ENCODE results near the genes PF4V1, CXCL2 and EREG.

- PRO-cap, result no peak
- RAMPAGE, long total RNA, 3 experiments, result no peak in any of the 3 experiments
Measured at GRCh38 chr4:71235769-71236266, 48.8 kb downstream of the SLC4A4 start.

DNA sequence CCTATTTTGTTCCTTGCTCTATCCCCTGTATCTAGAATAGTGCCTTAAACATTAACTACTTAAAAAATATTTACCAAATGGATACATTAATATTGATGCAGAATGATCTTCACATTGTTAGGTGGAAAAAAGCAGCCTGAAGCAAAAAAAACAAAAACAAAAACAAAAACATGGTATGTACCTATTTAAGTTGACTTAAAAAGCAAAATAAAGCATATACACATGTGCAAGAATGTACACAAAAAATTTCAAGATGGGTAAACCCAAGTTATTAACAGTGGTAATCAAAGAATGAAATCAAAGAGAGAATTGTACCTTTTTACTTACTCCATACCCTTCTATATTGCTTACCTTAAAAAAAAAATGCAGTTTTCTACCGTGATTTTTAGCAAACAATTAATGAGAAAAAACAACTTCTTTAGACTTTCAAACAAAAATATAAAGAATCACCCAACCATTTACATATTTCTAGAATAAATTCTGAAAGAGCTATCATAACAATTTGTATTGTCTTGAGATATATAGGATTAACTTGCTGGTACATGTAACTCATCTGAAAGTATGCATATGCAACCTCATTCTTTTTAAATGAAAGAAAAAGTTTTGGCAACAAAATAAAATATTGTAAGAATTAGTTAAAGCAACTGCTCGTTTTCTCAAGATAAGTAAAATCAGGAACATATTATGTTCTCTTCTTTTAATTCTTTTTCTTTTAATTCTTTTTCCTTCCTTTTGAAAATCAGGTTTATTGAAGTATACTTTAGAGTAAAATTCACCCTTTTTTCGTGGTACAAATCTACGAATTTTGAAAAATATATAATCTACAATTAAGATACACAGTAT is 66.2 kb downstream of the ANKRD17 start:
- PRO-cap, result no peak
- RAMPAGE, long total RNA, 3 experiments, result no peak in any of the 3 experiments

- PRO-cap, result no peak
- RAMPAGE, long total RNA, 3 experiments, result no peak in any of the 3 experiments
Measured at GRCh38 chr4:73230698-73231503, 27.7 kb downstream of the ANKRD17 start.

GRCh38 chr4:73258871-73258998 is 137 bp upstream of the ANKRD17 start:
- PRO-cap, result bidirectional peak, plus-strand start at chr4:73258903, minus-strand start at chr4:73258841
- RAMPAGE, long total RNA, 3 experiments, result no peak in any of the 3 experiments

DNA sequence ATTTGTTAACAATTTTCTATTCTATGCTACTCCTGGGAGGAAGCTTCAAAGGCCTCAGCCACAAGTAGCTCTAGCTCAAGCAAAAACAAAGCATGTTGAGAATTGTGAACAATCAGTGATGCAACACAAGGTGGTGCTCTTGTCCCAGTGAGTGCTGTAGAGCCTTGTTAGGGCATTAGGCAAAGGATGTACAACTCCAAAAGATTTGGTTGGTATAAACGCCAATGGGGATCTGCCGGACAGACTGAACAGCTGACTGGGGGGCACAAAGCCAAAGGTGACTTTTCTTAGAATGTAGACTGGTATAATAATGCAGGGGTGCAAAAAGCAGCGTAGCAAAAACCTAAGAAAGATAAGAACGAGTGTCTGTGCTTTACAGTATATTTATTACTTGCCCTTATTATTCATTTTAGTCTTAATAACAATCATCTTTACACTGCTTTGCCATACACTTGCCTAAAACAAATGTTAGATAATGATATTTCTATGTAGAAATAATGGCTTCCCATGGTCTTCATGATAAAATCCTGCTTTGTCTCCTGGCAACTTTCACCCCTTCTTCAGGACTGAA is 62.6 kb upstream of the ALB start:
- PRO-cap, result no peak
- RAMPAGE, long total RNA, 3 experiments, result no peak in any of the 3 experiments

DNA sequence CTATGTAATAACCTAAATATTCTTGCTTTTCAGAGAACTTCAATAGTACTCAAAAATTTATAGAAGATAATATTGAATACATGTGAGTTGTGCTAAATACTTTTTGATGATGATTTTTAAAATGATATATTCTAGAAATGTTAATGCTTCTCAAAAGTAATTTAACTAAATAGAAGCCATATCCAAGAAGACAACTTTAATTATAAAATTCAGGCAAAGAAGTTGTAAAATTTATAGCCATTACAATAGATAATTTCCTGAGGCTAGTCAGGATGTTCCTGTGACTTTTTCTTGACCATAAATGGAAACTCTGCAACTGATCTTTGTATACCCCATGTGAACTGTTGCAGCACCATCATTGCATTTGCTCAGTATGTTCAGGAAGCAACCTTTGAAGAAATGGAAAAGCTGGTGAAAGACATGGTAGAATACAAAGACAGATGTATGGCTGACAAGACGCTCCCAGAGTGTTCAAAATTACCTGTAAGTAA is 2.4 kb downstream of the AFM start:
- PRO-cap, result no peak
- RAMPAGE, long total RNA, 3 experiments, result no peak in any of the 3 experiments

- PRO-cap, result no peak
- RAMPAGE, long total RNA, 3 experiments, result no peak in any of the 3 experiments
Measured at GRCh38 chr4:73670188-73670480, 49.9 kb upstream of the RASSF6 start.

GRCh38 chr4:73709262-73709972 is 31.0 kb upstream of the CXCL8 start:
- PRO-cap, result no peak
- RAMPAGE, long total RNA, 3 experiments, result no peak in any of the 3 experiments

GRCh38 chr4:73721537-73721904 is 18.8 kb upstream of the CXCL8 start:
- PRO-cap, result no peak
- RAMPAGE, long total RNA, 3 experiments, result no peak in any of the 3 experiments

DNA sequence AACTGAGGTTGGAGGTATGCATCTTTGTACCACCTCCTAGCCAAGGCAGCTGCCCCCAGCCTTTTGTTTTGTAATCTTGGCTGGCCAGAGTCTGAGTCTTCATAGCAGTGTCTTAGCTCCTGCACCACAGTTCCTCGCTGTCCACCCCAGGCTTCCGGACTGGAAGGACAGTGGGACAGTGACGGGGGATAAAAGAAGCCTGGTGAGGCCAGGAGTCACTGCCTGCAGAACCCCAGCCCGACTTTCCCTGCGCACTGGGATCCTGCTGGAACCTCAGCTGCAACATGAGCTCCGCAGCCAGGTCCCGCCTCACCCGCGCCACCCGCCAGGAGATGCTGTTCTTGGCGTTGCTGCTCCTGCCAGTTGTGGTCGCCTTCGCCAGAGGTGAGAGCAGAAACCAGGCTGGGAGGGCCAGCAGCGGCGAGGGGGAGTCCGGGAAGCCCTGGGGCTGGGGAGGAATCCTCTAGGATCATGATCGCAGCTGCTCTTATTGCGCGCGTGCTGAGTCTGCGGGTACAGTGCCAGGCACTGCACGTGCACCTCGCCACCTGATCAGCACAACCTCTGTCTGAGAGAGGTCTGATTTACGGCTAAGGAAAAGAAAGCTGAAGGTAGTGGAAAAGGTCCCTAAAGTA is at the start of gene PF4V1:
PF4V1 (plus strand) TSS at position 218 of the 635 bp plus-strand sequence.
- PRO-cap, result no peak
- RAMPAGE, long total RNA, 3 experiments, result no peak in any of the 3 experiments

DNA sequence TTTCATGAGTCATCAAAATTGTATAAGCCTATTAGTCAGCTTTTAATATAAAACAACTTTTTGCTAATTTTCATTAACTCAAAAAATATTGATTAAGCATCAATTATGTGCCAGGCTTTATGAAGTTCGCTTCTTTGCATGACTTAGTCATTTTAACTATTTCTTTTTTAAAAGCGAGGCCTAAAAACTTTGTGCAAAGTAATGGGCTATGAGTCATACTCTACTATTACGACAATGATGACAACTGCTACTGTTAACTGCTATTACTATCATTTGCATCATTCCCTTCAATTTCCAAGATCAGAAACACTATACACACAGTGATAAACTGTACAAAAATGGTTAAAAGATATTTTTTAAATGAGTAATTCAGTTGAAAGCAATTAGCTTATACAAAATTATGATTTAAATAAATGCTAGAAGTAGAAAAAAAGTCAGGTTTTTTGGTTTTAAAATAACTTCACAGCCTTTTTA is 18.3 kb upstream of the CXCL3 start:
- PRO-cap, result no peak
- RAMPAGE, long total RNA, 3 experiments, result no peak in any of the 3 experiments

DNA sequence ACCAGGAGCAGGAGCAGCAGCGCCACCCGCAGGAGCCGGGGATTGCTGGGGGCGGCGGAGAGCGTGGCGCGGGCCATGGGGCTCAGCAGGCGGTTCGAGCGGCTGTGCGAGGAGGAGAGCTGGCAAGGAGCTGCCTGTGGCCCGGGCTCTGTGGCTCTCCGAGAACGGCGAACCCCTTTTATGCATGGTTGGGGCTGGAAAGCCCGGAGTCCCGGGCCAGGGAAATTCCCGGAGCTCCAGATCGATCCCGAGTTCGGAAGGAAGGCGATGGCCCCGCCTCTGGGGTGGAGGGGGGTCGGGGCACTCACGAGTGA is at the start of gene CXCL2:
CXCL2 (minus strand) TSS at position 152 of the 314 bp plus-strand sequence.
- PRO-cap, result bidirectional peak, plus-strand start outside the sequence, minus-strand start at position 249 of the sequence
- RAMPAGE, long total RNA, 3 experiments, result no peak in any of the 3 experiments

GRCh38 chr4:74099358-74099544 is 256 bp upstream of the CXCL2 start:
- PRO-cap, result bidirectional peak, plus-strand start at chr4:74099419, minus-strand start at chr4:74099292
- RAMPAGE, long total RNA, 3 experiments, result no peak in any of the 3 experiments

DNA sequence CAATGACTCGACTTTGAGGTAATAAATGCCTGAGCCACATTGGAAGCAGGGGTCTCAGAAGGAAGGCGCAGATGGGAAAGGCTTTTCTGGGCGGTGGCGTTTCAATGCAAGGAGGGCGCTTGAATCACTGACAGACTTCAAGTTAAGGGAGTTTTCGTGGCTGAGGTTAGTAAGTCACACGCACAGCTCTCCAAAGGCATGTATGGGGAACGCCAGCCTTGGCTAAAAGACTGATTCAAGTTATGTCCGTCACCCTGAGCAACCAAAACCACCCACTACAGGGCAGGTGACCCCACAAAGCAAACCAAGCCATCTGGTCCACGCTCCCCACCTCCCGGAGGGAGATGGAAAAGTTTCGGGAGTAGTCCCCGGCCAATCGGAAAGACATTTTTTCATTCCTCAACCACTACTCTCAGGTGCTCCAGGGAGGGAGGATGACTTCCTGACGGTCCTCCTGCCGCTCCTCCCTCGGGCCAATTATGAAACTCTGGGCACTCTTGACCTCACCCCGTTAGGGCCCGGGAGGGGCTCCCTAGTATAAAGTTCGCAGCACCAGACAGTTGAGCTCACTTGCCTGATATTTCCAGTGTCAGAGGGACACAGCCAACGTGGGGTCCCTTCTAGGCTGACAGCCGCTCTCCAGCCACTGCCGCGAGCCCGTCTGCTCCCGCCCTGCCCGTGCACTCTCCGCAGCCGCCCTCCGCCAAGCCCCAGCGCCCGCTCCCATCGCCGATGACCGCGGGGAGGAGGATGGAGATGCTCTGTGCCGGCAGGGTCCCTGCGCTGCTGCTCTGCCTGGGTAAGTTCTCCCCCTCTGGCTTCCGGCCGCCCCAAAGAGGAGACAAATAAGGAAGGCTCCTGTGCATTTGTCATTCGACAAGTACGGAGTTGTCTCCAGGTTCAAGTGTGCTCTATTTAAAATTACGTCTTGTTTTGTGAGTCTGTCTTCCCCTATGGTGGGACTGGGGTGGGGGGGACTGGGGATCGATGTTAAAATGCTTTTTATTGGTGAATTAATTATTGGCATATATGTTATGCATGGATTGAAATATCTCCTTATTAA is at the start of gene EREG:
EREG (plus strand) TSS at position 569 of the 1,063 bp plus-strand sequence.
- PRO-cap, result no peak
- RAMPAGE, long total RNA, 3 experiments, result no peak in any of the 3 experiments

DNA sequence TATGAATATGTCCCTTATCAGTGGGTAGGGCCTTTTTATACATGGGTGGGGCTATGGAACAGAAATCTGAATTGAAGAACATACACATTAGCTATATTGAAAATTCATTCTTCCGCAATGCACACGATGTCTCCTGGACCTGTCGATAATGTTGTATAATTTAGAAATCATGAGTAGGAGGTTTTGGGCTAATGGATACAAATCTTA is 30.0 kb downstream of the EREG start:
- PRO-cap, result no peak
- RAMPAGE, long total RNA, 3 experiments, result no peak in any of the 3 experiments

- PRO-cap, result no peak
- RAMPAGE, long total RNA, 3 experiments, result no peak in any of the 3 experiments
Measured at GRCh38 chr4:74883004-74883731, 49.7 kb upstream of the PARM1 start.

DNA sequence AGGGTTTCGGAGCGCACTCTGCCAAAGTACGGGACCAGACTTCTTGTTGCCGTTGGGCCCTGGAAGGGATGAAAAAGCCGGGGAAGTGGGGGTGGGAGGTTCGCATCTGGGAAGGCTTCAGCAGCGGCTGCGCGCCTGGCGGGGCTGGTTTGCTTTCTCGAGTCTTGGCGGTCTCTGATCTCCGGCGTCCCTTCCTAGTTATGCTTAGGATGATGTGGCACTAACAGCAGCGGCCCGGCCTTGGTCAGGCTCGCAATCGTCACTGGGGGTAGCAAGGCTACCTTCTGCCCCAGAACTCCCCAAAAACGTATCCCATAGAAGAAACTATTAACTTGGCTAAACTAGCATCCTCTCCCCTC is 759 bp downstream of the PARM1 start:
- PRO-cap, result no peak
- RAMPAGE, long total RNA, 3 experiments, result no peak in any of the 3 experiments

DNA sequence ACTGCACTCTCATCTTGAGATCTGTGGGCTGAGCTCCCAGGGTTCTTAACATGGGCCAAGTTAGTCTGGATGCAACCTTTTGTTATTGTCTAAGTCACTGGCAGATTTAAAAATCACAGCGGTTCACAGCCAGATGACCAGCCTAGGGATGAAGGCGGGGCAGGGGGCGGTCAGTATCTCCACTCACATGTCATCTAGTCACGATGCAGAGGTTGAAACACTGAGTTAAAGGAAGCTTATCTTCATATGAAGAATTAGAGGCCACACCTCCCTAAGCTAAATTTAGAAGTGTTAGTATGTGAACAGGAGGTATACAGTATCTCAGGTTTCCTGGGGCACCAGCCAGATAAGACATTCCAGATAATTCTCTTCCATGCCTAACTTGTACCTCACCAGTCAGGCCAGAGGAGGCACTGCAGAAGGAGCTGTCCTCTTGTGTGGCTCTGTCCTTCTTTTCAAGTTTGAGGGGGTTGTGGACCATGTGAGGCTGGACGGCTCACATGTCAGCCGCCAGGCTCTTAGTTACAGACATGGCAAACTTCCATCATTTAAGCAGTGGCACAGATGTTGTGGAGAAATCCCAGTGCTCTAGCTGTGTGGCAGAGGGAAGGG is 37.1 kb downstream of the PARM1 start:
- PRO-cap, result no peak
- RAMPAGE, long total RNA, 3 experiments, result no peak in any of the 3 experiments

DNA sequence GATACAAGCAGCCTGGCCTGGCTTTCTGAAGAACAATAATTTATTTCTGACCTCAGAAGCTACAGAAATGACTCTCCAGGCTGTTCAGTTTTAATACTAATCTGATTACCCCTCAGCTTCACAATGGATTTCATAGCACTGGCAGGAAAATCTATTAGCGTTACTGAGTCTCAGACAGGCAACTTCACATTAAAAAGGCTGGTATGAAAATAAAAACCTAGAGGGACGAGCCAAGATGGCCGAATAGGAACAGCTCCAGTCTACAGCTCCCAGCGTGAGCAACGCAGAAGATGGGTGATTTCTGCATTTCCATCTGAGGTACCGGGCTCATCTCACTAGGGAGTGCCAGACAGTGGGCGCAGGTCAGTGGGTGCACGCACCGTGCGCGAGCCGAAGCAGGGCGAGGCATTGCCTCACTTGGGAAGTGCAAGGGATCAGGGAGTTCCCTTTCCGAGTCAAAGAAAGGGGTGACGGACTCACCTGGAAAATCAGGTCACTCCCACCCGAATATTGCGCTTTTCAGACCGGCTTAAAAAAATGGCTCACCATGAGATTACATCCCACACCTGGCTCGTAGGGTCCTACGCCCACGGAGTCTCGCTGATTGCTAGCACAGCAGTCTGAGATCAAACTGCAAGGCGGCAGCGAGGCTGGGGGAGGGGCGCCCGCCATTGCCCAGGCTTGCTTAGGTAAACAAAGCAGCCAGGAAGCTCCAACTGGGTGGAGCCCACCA is 193.8 kb downstream of the PARM1 start:
- PRO-cap, result no peak
- RAMPAGE, long total RNA, 3 experiments, result no peak in any of the 3 experiments

DNA sequence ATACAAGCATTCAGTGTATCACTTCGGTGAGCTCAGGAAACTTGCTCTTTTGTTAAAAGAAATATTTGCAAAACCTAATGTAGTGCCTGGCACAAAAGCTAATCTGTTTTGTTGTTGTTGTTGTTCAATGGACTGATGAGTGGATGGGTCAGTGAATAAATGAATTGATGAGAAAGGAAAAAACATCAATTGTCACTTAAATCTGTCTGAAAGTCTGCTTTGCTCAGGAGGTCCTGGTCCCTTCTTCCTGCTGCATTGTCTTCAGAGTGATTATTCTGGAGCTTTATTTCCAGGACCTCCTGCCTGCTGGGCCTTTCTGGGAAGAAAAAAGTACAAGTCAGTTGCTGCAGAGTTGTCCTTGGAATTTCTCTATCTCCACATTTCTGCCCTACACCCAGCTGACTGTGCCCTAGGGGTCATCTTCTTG is 186.6 kb downstream of the RCHY1 start:
- PRO-cap, result no peak
- RAMPAGE, long total RNA, 3 experiments, result no peak in any of the 3 experiments